Rectum (tissue), 1 donor: ENCODE measurements around a stretch of chr1.

- PRO-cap: no peak
Observed at GRCh38 chr1:208213741-208214115, 30.5 kb downstream of the PLXNA2 start.

GRCh38 chr1:208498053-208498495 is 253.9 kb upstream of the PLXNA2 start:
- PRO-cap: no peak

DNA sequence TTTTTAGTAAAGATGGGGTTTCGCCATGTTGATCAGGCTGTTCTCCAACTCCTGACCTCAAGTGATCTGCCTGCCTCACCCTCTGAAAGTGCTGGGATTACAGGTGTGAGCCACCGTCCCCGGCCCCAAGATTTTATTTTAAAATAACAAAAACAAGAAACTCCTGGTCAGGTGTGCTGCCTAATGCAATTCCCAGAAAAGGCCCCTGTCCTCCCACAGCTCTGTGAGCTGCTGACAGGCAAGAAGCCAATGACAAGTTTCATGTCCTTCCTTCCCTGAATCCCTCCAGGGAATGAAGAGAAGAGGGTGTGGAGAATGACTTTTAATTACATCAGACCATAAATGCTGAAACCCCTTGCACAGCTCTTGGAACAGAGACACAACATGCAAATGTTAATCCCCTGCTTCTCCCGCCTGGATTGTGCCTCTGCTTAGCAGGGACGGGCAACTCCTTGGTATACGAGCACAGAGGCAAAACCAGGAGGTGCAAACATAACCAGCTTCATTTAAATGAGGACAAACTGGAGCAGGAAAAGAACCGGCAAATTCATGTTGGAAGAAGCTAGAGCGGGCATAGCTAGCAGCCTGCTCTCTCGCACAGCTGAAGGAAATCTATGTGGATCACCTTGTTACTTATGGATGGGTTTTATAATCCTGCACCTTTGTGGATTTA is 228.1 kb upstream of the CAMK1G start:
- PRO-cap: no peak

GRCh38 chr1:209430821-209431452 is 152.6 kb upstream of the CAMK1G start:
- PRO-cap: no peak

- PRO-cap: no peak
Observed at GRCh38 chr1:209618442-209618722, 33.8 kb downstream of the LAMB3 start.

DNA sequence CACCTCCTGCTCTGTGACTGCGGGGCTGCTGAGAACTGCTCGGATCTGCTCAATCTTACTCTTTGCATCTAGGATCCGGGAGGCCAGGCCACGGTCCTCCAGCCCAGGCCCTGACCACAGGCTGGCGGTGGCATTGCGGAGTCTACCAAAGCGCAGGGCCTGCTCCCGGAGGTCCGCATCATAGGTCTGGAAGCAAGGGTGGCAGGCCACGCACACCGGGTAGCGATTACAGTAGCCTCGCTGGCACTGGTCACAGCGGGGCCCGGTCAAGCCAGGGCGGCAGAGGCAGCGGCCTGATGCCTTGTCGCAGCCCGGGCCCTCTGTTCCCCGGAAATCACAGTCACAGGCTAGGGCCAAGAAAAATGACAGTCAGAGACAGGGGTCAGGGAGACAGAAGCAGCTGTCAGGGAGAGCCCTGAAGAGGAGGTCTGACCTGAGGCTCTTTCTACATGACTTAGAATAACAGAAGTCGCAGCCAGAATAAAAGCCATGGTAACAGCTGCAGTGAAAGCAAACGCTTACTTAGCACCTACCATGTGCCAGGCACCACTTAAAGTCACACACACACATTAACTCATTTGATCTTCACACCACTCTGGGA is 26.4 kb downstream of the LAMB3 start:
- PRO-cap: no peak

GRCh38 chr1:209655581-209656378 is 3.6 kb upstream of the LAMB3 start:
- PRO-cap: bidirectional peak, plus-strand start at chr1:209656061, minus-strand start at chr1:209655901

DNA sequence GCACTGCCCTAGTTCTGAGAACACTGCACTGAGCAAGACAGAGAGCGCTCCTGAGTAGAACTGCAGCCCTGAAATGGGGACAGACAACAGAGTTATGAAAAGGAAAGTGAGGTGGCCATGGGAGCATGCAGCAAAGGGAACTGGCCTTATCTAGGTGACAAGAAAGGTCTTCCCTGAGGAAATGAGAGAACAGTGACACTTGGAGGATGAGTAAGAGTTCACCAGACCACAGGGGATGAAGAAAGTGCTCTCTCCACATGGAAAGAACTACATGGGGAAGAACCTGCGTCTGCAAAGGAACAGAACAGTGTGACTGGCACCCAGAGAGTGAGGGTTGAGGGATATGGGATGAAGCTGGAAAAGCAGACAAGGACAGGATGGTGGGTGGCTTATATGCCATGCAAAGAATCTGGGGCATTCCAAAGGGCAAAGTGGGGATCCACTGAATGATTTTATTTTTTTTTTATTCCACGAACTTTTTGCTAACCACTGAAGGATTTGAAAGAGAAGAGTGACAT is 7.4 kb upstream of the G0S2 start:
- PRO-cap: no peak

DNA sequence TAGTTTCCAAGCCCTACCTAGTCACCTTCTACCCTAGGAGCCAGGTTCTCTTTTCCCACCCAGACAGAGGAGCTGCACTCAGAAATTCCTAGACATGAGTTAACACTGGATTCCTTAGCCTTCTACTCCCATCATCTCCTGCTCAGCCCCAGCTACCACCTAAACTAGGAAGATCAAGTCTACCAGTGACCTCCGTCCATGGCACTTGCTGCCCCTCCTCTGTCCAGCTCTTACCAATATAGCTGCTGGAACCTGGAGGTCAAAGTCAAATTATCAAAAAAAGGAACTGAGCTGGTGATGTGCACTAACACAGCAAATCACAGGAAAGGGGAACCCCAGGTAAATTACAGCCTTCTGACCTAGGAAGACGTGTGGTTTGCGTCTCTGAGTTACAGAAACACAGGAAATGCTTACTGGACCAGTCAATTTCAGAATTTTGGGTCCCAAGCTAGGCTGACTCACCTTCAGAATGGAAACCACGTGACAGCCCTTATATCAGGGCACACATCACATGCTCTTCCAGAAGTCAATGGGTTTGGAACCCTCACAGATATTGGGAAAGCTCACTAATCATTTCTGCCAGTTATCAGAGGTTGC is 2.1 kb upstream of the G0S2 start:
- PRO-cap: unidirectional peak, plus-strand start at position 522 of the sequence

DNA sequence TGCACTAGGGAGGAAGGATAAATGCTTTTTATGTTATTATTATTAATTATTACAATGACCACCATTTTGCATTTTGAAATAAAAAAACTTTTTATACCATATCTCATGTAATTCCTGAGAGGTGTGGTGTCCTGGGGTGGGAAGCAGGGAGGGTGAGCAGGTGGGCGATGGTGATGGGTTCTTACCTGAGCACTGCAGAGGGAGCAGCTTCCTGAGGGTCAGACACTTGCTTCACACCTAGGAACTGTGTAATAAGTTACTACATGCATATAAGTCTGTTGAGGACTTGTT is 1.0 kb downstream of the G0S2 start:
- PRO-cap: no peak

DNA sequence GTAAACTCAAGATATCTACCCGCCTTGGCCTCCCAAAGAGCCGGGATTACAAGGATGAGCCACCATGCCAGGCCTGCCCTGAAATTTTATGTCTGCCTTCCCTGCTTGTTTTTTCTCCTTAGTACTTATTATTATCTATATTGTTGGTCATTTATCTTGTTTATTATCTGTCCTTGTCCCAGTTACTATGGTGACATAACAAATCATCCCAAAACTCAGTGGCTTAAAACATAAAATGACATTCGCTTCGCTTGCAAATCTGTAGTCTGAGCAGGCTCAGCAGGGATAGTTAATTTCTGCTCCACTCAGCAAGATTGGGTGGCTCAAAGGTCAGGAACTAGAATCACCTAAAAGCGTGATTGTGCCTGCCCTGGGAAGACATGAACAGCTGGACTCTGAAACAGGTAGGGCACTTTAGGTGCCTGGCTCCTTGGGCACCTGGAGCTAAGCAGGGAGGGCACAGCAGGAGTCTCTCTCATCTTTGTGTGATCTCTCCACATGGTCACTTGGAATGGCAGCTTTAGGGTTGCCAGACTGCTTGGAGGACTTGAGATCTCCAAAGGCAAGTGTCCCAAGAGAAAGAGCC is 14.7 kb upstream of the TRAF3IP3 start:
- PRO-cap: no peak

GRCh38 chr1:209742209-209742878 is 13.5 kb upstream of the TRAF3IP3 start:
- PRO-cap: unidirectional peak, minus-strand start at chr1:209742581

GRCh38 chr1:209801798-209802633 is 3.9 kb downstream of the IRF6 start:
- PRO-cap: bidirectional peak, plus-strand start at chr1:209802308, minus-strand start at chr1:209802159

GRCh38 chr1:209884623-209885275 is 53.3 kb upstream of the SYT14 start:
- PRO-cap: no peak

DNA sequence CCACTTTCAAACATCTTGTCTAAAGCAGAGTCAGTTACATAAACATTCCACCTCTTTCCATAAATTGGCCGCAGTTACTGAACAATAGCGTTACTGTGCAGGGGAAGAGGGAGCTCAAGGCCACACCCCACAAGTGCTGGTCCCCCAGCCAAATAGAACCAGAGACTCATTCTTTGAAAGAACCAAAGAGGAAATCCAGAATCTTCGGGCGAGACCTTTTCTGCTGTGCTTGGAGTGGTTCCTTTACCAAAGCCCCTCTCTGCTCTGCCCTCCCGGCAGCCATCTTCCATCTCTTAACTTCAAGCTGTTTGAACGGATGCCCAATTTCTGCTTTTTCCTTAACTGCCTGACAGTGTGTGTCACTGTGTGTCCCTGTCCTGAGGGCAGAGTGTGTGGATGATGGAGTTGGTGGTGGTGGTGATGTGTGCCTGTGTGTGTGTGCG is 30.1 kb downstream of the SERTAD4 start:
- PRO-cap: no peak

- PRO-cap: no peak
Observed at GRCh38 chr1:210366560-210367236, 38.0 kb downstream of the HHAT start.

DNA sequence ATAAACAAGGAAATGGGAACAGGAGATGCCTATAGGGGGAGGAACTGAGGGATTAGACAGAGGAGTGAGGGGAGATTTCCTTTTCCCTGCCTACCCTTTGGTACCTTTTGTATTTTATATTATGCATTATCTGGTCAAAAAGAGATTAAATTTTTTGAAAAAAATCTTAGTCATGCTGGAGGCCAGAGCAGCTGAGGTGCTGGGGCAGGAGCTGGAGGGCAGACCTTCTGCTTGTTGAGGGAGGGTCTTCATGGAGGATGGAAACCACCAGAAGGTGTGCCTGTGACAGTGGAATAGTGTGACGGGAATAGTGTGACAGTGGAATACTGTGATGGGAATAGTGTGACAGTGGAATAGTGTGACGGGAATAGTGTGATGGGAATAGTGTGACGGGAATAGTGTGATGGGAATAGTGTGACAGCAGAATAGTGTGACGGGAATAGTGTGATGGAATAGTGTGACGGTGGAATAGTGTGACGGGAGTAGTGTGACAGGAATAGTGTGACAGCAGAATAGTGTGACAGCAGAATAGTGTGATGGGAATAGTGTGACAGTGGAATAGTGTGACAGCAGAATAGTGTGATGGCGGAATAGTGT is 325.0 kb downstream of the HHAT start:
- PRO-cap: no peak

GRCh38 chr1:211577151-211577696 is 1.7 kb downstream of the SLC30A1 start:
- PRO-cap: bidirectional peak, plus-strand start at chr1:211577491, minus-strand start at chr1:211577483

DNA sequence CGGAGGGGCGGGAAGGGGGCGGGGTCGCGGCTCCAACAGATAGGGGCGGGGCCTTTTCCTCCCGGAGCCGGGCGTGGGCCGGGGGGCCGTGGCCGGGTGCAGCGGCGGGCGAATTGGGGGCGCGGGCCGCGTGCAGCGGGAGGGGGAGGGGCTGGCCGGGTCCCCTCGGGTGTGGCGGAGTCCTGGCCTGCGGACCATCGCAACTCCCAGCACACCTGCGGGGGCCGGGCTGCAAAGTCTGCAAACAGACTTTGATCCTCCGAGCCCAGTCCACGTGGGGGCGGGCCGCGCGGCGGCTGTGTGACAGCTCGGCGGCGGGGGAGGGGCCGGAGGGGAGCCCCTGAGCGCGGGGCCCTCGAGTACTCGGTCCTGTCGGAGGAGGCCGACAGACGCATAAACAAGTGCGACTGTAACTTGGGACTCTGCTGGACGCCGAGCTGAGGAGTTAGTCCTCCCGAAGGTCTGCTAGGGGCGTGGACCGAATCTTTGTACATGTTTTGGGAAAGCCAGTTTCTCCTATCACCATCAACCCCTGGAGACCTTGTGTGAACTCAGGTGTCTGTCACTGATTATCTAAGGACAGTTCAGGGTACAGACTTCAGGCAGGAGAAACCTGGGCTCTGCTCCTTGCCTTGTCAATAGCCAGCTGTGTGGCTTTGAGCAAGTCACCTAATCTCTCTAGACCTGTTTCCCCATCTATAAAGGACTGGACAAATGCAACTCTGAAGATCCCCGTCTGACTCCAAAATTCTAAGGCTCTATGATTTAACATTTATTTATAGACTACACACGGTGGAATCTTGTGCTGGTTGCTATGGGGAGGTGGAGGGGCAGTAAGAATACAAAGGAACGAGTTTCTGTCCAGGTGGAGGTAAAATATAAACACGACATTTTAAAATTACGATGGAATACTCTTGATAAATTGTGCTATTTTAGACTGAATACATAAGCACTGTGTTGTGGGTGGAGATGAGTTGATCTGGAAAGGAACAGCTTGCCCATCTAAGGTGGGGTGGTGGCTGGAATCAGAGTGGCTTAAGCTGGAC is 717 bp upstream of the SLC30A1 start:
- PRO-cap: bidirectional peak, plus-strand start at position 64 of the sequence, minus-strand start outside the sequence; unidirectional peak, minus-strand start at position 752 of the sequence

- PRO-cap: no peak
Observed at GRCh38 chr1:211603033-211603973, 24.3 kb upstream of the SLC30A1 start.